Measurements from ENCODE around the gene B3GNTL1.

DNA sequence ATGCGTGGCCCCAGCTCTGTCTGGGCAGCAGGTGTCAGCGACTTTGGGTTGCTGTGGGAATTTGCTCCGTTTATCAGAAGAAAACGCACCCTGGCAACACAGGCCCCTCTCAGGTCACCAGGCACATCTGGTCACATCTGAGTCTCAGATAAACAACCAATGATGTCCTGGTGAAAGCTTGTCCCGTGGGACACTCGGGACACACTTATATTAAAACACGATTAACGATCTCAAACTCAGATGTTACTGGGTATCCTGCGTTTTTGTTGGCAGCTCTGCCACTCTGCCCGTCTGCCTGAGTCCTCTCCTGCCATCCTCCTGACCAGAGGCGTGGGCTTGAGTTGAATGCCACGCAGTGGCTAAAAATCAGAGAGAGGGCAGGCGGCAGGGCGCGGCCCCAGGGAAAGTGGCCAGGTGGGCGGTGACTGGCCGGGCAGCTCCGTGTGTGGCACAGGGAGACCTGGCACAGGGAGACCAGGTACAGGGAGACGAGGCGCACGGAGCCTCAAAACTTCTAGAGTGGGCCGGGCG is 2.2 kb downstream of the SECTM1 start:
- RAMPAGE, long total RNA, result no peak
- RRBS, result 90% methylated on average over 5 of the region's 23 CpGs

GRCh38 chr17:82367720-82368012 is 3.9 kb upstream of the UTS2R start:
- RAMPAGE, long total RNA, result no peak
- RRBS, result no CpG with 5 or more reads among the region's 8 CpGs

DNA sequence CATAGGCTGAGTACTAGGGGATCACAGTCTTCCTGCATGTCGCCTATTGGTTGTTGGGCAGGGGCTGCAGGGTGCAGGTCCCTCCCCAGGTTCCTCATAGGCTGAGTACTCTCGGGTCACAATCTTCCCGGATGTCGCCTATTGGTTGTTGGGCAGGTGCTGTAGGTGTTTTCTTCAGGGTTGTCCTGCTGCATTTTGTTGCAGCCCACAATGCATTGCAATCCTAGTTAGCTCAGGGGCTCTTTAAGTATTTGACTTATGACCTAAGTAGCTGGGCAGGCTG is 3.6 kb upstream of the UTS2R start:
- RAMPAGE, long total RNA, result no peak
- RRBS, result no CpG with 5 or more reads among the region's 4 CpGs

GRCh38 chr17:82448850-82450219 is 1.2 kb downstream of the CYBC1 start:
- RAMPAGE, long total RNA, result no peak
- RRBS, result 94% methylated on average over 3 of the region's 48 CpGs

DNA sequence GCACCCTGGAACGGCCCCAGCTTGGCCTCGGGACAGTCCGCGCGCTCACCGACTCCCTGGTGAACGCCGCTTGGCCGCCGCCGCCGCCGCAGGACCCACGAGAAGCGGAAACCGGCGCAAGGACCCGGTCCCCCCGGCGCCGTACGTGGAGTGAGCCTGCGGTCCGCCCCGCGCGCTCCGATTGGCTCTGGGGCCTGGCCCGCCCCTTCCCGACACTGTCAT is 262 bp upstream of the NARF start:
- RAMPAGE, long total RNA, result no peak
- RRBS, result 0% methylated on average over 8 of the region's 30 CpGs

- RAMPAGE, long total RNA, result no peak
- RRBS, result no CpG with 5 or more reads among the region's 14 CpGs
These were observed 20.5 kb upstream of the FOXK2 start for GRCh38 chr17:82498992-82499567.

GRCh38 chr17:82542377-82543408 is 23.2 kb downstream of the FOXK2 start:
- RAMPAGE, long total RNA, result no peak
- RRBS, result no CpG with 5 or more reads among the region's 16 CpGs

DNA sequence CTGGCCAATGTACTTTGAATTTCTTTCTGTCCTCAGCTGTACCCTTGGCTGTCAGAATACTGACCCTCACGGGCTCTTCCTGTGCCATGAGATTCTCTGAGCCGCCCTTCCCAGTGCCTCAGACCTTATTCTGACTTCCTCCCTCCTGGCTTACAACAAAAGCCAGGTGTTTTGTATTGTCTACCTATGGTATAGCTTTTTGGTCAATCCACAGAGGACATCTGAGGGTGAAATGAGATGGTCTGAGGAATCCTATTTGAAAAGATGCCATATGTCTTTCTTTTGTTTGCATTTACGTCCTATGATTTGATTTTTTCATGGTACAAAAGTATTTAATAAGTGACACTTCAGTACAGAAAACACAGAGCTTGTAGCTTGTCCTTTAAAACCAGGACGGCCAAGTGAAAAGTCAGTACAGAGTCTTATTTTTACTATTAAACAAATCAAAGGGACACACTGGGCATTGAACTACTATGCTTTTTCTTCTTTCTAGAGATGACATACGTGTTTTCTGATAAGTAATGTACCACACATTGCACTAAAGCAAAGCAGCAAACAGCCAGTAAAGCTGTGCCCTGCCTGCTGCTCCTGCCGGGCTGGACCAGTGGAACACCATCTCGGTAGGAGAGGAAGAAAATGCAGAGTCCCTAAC is 55.2 kb downstream of the FOXK2 start:
- RAMPAGE, long total RNA, result no peak
- RRBS, result no CpG with 5 or more reads among the region's 7 CpGs

GRCh38 chr17:82629189-82630061 is 18.8 kb downstream of the WDR45B start:
- RAMPAGE, long total RNA, result no peak
- RRBS, result no CpG with 5 or more reads among the region's 14 CpGs

DNA sequence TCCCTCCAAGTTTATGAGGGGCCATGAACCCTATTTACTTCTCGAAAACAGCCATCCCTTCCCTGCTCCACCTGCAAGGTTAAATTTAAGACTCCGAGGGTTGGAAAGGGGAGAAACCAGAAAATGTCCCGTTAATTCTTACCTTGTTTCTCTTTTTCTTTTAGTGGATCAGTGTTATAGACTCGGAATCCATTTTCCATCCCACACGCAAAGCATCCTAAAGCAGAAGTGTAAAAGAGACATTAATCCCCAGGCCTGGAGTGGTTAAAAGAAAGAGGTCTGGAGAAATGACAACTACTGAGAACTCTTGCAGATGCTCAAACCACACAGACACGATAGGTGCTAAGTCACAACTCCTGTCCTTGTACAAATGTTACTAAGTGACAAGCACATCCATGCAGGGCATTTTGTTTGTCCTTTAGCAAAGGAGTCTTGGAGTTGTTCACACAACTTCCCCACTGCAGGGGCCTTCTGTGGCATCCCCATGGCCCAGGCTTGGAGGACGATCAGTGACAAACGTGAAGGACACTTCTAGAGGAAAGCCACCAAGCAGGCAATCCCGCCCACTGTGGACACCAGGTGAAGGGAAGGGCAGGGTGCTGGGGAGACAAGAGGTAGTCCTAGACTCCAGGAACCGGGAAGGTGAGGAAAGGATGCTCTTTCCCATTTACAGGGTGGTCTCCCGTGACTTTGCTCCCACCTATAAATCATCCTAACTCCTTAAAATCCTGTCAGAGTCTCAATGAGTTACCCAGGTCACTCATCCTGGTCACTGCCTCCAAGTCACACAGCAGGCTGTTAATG is 4.2 kb downstream of the WDR45B start:
- RAMPAGE, long total RNA, result no peak
- RRBS, result no CpG with 5 or more reads among the region's 11 CpGs

DNA sequence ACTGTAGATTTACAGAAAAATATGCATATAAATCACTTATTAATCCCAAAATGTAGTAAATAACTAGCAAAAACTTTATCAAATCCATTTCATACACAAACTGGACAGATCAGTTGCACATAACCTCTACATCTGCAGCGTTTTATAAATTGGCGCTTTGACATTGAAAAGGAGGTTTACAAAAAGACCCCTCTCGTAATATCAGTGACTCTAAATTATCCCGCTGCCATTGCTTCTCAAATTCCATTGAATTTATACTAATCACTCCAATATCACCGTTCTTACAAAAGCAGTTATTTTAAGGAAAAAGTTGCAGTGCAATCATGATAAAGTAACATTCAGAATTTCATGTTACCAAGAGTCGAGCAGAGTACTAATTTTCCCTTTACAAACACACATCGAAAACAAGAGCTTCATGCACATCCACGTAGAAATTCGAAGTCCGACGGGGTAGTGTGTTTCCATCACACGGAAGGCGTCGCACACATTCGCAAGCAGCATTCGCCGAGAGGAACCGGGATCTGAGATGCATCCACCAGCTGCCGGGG is 9.1 kb upstream of the WDR45B start:
- RAMPAGE, long total RNA, result no peak
- RRBS, result no CpG with 5 or more reads among the region's 19 CpGs

GRCh38 chr17:82786896-82787908 is 35.3 kb downstream of the TBCD start:
- RAMPAGE, long total RNA, result no peak
- RRBS, result 61% methylated on average over 5 of the region's 33 CpGs

DNA sequence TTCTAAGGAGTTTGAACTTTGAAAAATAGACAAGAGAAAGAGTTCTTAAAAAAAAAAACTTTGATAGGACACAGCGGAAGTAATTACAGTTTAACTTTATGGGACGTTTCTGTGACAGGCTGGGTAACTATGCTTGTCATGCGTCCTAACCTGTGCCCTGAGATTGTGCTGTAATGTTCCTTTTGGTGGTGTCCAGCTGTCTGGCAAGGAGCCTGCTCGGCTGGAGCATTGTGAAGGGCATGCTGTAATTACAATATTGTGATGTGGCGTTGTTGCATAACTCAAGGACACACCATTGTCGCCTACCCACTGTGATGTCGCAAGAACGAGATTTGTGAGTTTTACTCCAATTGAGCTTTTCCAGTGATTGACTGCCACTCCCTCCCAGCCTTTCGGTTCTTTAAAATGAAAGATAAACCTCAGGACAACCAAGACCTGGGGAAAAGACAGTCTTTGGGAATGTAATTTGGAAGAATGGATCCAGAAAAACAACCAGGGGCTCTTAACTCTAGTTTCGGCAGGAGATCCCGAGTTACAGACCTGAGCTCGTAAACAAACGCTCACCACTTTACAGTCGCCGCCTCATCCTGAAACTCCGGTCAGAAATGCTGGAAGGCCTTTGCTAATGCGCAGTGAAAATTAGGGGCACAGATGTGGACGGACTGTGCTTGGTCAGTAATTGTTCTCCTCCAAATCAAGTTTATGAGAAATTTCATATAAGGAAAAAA is 1.4 kb downstream of the ZNF750 start:
- RAMPAGE, long total RNA, result no peak
- RRBS, result no CpG with 5 or more reads among the region's 18 CpGs

DNA sequence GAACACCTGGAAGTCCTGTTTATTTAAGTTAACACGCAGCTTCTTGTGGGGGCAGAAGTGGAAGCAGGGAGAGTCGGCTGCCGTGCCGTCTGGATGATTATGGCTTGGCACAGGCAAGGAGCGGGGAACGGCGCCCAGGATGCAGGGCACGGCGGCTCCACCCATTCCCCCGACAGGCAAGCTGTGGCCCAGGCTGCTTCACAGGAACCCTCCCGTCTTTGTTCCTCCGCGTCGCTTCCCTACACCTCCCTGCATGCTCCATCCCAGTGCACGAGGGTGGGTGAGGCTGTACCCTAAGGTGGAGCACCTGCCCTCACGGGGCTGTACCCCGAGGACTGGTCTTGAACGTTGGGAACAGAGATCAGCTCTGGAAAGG is 40.9 kb downstream of the B3GNTL1 start:
- RAMPAGE, long total RNA, result no peak
- RRBS, result no CpG with 5 or more reads among the region's 18 CpGs

GRCh38 chr17:83050765-83051851 is at the start of gene B3GNTL1:
B3GNTL1 (minus strand) TSS chr17:83051770.
- RAMPAGE, long total RNA, result start-site peak on the minus strand at chr17:83051764-83051779, 34 and 58 reads in 2 replicates
- RRBS, result 1% methylated on average over 10 of the region's 107 CpGs

- RAMPAGE, long total RNA, result no peak
- RRBS, result 82% methylated on average over 2 of the region's 12 CpGs
These were observed 2.5 kb upstream of the B3GNTL1 start for GRCh38 chr17:83054046-83054557.

DNA sequence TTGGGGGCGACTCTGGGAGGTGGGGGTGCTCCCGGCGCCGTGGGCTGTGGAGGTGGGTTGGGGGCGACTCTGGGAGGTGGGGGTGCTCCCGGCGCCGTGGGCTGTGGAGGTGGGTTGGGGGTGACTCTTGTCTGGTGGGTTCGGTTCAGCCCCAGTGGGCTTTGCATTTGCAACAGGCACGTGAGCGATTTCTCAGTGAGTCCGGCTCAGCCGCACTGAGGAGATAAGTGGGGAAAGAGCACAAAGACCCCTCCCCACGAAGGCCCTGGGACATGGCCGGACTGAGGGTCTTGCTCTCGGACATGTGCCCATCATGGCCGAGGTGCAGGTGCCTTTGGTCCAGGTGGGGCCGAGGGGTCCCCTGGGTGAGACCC is 13.2 kb downstream of the METRNL start:
- RAMPAGE, long total RNA, result no peak
- RRBS, result 88% methylated on average over 8 of the region's 18 CpGs

- RAMPAGE, long total RNA, result no peak
- RRBS, result 18% methylated on average over 14 of the region's 30 CpGs
These were observed 19.3 kb downstream of the METRNL start for GRCh38 chr17:83098485-83099296.

- RAMPAGE, long total RNA, result no peak
- RRBS, result no CpG with 5 or more reads among the region's 11 CpGs
These were observed 36.4 kb downstream of the METRNL start for GRCh38 chr17:83115838-83116080.

GRCh38 chr17:83125228-83125907 is 46.0 kb downstream of the METRNL start:
- RAMPAGE, long total RNA, result no peak
- RRBS, result no CpG with 5 or more reads among the region's 24 CpGs

Data from cardiac muscle cell (in vitro differentiated cells and primary cell).